Left colon (tissue), 1 donor: ENCODE data around the gene MIER3.

DNA sequence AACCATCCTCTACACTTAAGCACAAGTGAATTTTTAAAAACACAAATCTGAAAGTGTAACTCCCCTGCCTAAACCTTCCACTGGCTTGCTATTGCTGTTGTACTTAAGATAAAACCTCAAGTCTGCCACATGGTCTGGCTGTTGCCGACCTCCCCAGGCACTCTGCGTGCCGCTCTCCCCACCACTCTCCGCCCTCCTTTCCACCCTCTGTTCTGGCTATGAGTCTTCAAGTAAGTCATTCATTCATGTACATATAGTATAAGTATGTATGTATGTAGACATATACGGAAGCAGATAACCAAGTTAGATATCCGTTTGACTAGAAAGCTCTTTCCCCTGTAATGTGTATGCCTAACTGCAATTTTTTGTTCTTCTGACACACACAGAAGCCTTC lies 94.7 kb upstream of the ANKRD55 start:
- PRO-cap: no peak

DNA sequence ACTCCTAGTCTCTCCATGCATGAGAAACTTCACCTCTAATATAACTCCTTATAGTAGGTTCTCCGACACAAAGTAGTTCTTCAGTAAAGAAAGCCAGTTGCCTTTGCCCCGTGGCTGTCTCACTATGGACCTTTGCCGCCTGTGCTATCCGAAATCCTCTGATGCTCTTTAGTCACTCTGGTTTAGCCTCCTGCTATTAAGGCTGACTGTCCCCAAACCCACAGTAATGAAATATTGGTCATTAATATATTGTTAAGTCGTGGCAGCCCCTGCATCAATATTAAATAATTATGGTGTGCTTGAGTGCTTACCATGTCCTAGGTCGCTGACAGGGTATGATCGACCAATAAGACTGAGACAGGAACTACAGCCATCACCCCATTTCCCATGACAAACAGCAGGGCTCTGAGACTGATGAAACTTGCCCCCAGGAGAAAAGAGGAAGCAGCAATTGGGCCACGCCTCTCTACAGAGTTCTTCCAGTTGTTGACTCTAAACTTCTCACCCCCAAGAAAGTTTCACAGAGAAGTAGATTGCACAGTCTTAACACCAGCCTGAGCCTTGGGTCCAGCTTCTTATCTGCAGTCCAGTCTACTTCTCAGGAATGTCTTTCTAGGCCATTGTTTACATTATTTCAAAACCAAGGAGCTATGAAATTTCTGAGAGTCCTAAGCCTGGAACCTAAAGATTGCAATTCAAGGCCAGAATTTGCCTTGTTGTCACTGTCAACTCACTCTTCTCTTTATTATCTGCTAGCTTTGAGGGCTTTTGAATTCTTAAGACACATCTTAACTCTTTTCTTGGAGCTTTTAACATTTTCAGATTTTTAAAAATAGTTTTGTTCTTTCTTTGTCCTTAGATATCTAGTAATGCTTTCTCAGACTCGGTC lies 182.2 kb upstream of the ANKRD55 start:
- PRO-cap: bidirectional peak, plus-strand start at position 540 of the sequence, minus-strand start at position 319 of the sequence

- PRO-cap: bidirectional peak, plus-strand start at chr5:56481689, minus-strand start at chr5:56481562
Measured at GRCh38 chr5:56481173-56481987, 248.2 kb upstream of the ANKRD55 start.

- PRO-cap: no peak
Measured at GRCh38 chr5:56490871-56491421, 257.8 kb upstream of the ANKRD55 start.

DNA sequence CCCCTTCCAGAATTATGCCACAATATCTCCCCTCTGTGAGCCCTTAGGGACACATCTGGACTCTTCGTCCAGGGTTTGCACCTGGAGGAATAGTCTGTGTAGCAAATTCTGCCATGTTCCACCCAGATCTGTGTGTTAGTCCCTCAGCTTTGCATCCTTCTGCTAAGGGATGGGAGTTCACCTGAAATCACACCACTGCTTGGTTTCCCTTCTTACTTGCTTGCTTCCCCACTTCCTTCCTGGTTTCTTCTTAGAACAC lies 202.7 kb upstream of the MAP3K1 start:
- PRO-cap: no peak

- PRO-cap: no peak
Measured at GRCh38 chr5:56659973-56660432, 155.3 kb upstream of the MAP3K1 start.

GRCh38 chr5:56669967-56670453 lies 145.3 kb upstream of the MAP3K1 start:
- PRO-cap: bidirectional peak, plus-strand start at chr5:56670332, minus-strand start at chr5:56670151

- PRO-cap: no peak
Measured at GRCh38 chr5:56872671-56873067, 36.7 kb upstream of the SETD9 start.

DNA sequence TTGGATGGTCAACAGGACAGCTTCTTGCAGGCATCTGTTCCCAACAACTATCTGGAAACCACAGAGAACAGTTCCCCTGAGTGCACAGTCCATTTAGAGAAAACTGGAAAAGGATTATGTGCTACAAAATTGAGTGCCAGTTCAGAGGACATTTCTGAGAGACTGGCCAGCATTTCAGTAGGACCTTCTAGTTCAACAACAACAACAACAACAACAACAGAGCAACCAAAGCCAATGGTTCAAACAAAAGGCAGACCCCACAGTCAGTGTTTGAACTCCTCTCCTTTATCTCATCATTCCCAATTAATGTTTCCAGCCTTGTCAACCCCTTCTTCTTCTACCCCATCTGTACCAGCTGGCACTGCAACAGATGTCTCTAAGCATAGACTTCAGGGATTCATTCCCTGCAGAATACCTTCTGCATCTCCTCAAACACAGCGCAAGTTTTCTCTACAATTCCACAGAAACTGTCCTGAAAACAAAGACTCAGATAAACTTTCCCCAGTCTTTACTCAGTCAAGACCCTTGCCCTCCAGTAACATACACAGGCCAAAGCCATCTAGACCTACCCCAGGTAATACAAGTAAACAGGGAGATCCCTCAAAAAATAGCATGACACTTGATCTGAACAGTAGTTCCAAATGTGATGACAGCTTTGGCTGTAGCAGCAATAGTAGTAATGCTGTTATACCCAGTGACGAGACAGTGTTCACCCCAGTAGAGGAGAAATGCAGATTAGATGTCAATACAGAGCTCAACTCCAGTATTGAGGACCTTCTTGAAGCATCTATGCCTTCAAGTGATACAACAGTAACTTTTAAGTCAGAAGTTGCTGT lies 27.3 kb upstream of the SETD9 start:
- PRO-cap: no peak

GRCh38 chr5:56952000-56952828 lies at the start of gene MIER3:
Gene MIER3, minus strand, starts transcription at chr5:56952123.
- PRO-cap: bidirectional peak, plus-strand start at chr5:56952265, minus-strand start at chr5:56952087; bidirectional peak, plus-strand start at chr5:56952385, minus-strand start at chr5:56952367; bidirectional peak, plus-strand start at chr5:56952609, minus-strand start at chr5:56952541

DNA sequence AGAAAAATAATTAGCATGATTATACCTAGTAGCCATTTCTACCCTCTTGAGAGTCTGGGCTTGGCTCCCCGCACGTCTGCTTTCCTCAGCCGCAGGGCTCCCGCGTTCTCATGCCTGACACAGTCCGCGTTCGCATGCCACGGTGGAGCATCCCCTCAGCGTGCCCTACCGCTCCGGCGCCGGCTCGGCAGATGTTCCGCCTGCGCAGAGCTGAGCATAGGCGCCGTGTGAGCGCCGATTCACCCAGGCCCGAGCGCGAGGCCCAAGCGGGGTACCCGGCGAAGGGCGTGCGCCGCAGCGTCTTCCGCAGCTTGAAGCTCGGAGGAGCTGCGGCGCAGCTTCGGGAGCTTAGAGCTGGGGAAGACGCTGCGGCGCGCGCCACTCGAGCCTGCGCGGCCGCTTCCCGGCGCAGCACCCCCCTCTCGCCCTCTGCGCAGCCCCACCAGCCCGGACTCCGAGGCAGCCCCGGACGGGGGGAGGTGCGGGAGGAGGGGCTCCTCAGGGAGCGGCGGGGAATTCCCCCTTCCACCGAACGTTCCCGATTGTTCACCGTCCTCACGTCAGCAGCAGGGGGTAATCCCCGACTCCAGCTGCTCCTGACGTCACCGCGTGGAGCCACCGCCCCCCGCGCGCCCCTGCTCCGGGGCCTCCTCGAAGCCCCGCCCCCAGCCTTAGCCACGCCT lies 595 bp upstream of the GPBP1 start:
- PRO-cap: bidirectional peak, plus-strand start at position 122 of the sequence, minus-strand start at position 112 of the sequence; bidirectional peak, plus-strand start at position 351 of the sequence, minus-strand start at position 431 of the sequence; bidirectional peak, plus-strand start outside the sequence, minus-strand start at position 551 of the sequence

GRCh38 chr5:57174244-57174776 lies 451 bp downstream of the GPBP1 start:
- PRO-cap: bidirectional peak, plus-strand start at chr5:57174714, minus-strand start at chr5:57174688

- PRO-cap: no peak
Measured at GRCh38 chr5:57175534-57176187, 1.8 kb downstream of the GPBP1 start.

- PRO-cap: no peak
Measured at GRCh38 chr5:57176188-57176911, 2.5 kb downstream of the GPBP1 start.

DNA sequence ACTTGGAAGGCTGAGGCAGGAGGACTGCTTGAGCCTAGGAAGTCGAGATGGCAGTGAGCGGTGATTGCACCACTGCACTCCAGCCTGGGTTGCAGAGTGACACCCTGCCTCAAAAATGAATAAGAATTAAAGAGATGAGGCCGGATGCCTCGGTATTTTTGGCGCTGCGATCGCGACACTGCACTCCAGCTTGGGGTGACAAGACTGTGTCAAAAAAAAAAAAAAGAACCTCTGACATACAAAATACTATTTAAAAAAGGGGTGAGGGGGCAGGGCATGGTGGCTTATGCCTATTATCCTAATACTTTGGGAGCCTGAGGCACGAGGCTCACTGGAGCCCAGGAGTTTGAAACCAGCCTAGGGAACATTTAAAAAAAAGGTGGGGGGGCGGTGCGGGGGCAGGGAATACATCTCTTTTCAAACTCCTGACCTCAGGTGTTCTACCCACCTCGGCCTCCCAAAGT lies 7.4 kb downstream of the GPBP1 start:
- PRO-cap: no peak

DNA sequence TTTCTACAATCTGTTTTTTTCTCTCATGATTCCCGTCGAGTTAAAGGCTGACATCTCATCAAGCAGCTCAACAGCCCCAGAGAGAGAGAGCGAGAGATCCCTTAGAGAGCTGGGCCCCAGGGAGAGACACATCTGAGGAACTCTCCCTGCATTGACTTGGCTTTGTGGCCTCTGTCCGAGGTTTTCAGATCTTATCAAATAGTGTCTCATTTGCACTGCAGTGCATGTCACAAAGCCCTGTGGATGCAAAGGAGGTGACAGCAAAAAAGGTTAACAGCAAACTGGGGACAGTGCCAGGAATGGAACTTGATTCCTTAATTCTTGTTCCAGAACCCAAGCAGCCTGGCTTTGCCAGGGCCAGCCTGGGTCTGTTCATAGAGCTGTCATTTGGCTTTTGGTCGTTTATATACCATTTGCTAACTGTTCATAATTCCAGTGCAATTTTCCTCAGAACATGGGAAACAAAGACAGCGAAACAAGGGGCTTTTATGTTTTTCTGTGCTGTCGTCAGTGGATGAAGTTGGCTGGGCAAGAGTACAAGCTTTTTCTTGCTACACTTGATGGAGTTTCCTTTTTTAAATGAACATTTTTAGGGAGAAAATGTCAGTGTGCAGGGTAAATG lies 19.2 kb upstream of the ACTBL2 start:
- PRO-cap: no peak

DNA sequence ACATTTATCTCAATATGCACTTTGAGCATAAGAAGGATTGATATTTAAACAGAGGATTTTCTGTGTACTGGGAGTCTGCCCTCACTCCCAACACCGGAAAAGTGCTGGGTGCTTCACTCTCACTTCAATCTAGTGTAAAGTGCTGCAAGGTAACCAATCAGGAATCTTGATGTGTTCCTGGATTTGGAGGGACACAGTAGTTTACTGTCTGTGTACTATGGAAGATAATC lies 169.5 kb upstream of the ACTBL2 start:
- PRO-cap: no peak

DNA sequence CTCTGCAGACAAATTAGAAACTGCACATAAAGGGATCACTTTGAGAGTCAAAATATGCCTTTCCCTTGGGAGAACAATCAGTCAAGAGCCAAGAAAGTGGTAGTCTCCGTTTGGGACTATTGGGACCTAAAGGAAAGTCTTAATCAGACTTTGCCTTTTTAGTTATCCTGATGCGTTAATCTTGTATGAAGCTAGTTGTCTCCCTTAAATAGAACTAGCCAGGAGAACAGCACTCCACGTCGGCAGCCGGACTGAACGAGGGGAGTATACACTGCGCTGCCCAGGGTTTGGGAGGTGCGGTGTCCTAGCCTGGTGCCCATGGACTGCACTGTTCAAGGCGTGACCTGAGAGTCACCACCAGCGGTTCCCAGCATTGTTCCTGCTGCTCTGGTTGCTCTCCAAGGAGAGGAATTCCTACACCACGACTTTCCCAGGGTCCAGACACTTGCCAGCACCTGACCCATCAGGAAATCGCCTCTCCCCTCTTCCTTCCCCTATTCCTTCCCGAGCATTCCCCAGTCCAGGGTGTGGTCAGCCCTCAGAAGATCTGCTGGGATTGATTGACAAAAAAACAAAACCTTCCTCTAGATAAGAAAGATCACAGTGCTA lies 297.6 kb upstream of the ACTBL2 start:
- PRO-cap: no peak

DNA sequence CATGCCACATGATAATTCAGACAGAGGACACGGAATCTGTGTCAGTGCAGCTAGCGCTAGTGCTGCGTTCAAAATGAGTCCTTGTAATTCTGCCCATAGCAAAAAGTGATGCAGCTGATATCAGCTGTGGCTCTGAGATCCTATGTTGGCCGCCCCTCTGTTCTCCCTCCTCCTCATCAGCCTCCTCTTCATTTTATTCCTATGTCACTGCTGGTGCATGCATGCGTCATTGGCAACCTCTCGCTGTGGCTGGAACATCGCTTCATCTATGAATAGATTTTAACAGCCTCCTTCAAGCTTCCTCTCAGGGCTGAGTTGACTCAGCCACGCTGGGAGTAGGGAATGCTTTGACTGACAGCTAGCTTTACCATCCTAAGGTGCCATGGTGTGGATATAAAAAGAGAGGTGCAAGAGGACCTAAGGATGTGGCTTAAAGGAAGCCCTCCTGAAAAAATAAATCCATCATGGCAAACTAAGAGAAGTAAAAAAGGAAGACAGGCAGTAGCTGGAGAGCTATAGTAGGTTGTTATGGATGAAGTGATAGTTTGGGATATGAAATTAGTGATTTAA lies 303.5 kb downstream of the PLK2 start:
- PRO-cap: no peak

DNA sequence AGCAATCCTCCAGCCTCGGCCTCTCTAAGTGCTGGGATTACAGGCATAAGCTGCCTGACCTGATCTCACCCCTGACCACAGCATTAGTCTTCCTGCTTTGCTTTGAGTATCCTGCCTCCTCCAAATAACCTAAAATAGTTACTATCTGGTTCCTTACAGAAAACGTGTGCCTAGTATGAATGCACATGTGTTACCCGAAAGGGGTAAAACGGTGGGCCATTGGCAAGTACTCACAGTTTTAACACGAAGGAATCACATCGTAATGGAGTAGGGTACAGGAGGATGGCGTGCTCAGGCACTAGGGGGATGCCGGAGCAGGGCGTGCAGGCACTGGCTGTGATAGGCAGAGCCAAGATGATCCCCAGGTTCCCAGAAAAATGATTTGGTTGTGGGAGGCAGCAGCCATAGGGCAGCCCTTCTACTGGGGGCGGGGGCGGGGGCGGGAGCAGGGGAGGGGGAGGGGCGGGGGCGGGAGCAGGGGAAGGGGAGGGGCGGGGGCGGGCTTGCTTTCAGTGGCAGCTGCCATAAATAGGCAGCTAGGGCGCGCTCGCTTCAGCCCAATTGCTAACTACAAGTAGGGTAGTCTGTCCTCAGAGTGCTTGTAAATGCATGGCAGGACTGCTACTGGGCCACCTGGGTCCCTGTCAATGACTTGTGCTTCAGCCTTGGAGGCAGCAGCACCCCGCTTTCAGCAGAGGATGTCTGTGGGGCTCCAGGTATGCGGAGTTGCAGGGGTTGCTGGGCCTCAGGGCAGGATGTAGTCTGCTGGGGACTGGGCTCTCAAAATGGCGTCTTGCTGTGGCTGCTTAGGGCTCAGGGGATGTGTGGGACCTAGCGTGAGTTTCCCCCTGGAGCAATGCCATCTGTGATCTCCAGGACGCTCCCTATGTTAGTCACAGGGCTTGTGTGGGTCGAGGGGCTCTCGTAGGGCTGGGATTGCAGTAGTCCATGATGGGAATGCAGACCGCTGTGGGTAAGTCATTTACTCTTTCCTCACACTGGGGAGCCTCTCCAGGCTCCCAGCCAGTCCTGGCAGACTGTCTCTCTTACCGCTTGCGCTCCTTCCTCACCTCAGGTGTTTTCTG lies 354.3 kb downstream of the RAB3C start:
- PRO-cap: no peak